A673 (cell line): ENCODE measurements around the genes WNT7A and TMEM43.

DNA sequence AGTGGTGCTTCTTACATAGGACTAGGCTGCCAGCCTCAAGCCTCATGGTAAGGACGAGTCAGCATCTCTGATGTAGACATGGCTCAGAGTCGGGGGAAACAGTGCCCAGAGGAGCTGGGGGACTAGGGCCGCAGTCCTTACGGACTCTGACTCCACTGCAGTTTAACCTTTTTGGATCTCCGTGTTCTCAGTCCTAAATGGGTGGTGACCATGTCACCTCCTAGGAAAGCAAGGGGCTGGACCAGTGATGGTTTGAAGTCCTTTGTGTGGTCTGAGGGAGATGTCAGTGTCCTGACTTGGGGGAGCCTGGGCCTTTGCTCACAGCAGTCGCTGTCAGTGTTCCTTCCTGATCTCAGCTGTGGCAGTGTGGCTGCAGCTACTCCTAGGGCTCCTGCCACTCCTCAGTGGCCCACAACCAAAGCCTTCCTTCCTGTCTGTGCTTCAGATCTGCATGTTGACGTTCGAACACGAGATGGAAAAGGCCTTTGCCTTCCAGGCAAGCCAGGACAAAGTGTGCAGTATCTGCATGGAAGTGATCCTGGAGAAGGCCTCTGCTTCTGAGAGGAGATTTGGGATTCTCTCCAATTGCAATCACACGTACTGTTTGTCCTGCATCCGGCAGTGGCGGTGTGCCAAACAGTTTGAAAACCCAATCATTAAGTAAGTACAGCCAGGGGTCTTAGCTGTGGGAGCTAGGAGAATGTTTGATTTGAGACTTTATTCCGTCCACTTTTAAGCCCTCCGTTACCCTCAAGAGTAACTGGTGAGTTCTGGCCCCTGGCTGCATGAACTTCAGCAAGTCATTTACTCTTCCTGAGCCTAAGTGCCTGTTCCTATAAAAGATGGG is 17.7 kb downstream of the MKRN2 start:
- PRO-cap: no peak

DNA sequence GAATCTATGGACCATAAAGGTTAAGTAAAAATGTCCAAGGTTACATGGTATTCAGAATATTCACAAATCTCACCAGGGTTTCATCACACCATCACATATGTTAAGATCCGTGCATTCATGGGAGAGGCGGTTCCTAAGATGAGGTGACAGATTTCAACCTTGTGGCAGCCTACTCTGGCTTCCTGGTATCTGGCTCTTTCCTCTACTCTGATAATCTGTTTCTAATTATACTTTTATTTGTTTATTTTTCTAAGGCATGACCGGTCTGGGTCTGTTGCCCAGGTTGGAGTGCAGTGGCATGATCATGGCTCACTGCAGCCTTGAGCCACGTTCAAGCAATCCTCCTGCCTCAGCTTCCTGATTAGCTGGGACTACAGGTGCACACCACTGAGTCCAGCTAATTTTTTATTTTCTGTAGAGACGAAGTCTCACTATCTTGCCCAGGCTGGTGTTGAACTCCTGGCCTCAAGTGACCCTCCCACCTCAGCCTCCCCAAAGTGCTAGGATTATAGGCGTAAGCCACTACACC is 34.3 kb downstream of the RAF1 start:
- PRO-cap: no peak

DNA sequence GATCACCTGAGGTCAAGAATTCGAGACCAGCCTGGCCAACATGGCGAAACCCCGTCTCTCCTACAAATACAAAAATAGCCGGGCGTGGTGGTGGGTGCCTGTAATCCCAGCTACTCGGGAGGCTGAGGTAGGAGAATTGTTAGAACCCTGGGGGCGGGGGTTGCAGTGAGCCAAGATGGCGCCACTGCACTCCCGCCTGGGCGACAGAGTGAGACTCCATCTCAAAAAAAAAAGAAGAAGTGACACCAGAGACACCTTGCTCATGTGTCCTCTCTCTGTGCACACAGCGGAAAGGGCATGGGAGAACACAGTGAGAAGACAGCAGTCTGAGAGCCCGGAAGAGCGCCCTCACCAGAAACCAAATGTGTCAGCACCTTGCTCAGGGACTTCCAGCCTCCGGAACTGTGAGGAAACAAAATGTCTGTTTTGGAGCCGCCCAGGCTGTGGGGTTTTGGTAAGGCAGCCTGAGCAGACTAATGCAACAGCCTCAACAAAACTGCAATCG is 40.5 kb upstream of the RPL32 start:
- PRO-cap: no peak

DNA sequence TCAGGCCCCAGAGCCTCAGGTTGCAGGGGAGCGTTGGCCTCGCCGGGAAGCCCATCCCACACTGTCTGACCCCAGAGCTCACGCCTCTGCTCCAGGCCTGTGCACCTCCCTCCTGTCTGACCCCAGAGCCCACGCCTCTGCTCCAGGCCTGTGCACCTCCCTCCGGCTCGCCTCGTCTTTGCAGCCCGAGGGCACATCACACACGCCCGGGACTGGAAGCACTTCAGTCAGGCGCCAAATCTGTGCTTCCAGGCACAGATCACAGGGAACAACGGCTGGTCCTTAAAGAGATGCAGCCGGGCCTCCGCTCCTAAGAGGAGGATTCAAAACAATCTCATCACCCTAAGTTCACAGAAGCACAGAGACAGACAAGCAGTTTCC is 103.0 kb upstream of the RPL32 start:
- PRO-cap: no peak

GRCh38 chr3:12956035-12956669 is 114.8 kb upstream of the RPL32 start:
- PRO-cap: no peak

GRCh38 chr3:12961475-12962145 is 111.6 kb downstream of the IQSEC1 start:
- PRO-cap: no peak

- PRO-cap: no peak
Observed at GRCh38 chr3:13010766-13011210, 62.4 kb downstream of the IQSEC1 start.

GRCh38 chr3:13014082-13014679 is 59.0 kb downstream of the IQSEC1 start:
- PRO-cap: no peak

DNA sequence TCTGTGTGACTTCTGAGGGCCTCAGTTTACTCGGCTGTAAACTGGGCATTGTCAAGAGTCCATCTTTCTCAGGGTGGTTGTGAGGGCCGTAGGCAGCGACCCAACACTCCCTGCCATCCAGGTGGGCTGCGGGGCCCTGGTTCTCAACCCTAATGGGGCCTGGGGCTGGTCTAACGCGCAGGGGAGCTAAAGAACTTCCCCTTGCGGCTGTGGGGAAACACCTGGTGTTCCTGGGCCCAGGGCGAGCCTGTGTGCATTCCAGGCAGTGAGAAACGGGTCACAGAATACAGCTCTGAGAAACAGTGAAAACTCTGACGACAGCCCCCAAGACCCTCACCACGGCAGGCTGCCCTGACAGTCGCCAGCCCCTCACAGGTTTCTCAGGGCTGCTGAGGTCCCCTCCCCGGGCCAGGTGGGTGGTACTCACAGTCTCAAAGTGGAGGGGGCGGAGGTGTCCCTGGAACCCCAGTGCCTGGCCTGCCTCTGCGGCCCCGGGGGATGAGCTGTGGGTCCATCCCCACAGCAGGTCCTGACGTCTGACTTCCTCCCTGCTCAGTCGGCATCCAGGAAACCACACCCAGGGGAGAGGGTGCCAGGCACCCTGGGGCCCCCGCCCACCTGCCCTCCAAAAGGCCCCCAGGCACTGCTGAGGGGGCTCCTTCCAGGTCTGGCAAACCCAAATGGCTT is 57.9 kb downstream of the IQSEC1 start:
- PRO-cap: no peak

- PRO-cap: no peak
Observed at GRCh38 chr3:13025054-13025491, 48.2 kb downstream of the IQSEC1 start.

DNA sequence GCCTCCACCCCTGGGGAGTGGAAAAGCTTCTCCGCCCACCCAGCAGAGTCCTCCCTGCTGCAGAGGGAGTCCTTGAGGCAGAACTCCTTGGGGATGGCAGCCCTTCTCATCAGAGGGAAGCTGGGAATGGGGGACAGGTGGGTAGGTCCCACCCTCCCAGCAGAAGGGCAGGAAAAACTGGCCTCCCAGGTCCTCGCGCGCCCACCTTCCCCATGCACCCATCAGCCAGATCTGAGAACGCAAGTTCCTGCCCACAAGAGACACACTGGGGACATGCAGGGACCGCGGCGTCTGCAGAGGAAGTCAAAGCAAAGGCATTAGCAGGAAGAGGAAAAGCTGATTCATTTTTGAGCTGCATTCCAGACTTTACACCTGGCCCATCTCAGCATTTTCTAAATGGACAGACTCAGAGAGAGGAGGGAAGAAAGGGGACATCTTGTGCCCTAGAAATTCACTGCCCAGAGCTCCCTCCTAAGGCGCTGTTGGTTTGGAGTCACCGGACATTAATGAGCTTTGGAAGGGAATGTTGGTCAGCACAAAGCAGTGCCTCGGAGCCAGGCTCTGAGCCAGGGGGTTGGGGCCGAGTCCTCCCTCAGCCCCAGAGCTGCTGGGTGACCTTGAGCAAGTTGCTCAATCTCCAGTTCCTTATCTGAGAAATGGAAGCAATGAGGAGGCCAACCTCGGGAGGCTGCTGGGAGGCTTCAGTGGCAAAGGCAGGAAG is 150.3 kb upstream of the IQSEC1 start:
- PRO-cap: no peak

DNA sequence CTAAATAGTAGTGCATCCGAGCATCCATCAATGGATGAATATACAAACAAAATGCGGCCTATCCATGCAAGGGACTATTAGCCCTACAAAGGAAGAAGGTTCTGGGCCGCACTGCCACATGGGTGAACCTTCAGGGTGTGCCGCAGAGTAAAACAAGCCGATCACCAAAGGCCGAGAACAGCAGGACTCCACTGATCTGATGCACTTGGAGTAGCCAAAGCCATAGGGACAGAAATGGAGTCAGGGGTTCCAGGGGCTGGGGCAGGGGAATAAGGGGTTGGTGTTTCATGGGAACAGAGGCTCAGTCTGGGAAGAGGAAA is 172.8 kb upstream of the IQSEC1 start:
- PRO-cap: no peak

- PRO-cap: no peak
Observed at GRCh38 chr3:13331808-13332996, 87.9 kb downstream of the NUP210 start.

GRCh38 chr3:13543016-13543730 is 5.8 kb upstream of the FBLN2 start:
- PRO-cap: no peak

- PRO-cap: no peak
Observed at GRCh38 chr3:13879673-13881001, at the start of gene WNT7A. Gene WNT7A (minus strand): TSS chr3:13880071.

GRCh38 chr3:13934826-13935237 is 55.0 kb upstream of the WNT7A start:
- PRO-cap: no peak

DNA sequence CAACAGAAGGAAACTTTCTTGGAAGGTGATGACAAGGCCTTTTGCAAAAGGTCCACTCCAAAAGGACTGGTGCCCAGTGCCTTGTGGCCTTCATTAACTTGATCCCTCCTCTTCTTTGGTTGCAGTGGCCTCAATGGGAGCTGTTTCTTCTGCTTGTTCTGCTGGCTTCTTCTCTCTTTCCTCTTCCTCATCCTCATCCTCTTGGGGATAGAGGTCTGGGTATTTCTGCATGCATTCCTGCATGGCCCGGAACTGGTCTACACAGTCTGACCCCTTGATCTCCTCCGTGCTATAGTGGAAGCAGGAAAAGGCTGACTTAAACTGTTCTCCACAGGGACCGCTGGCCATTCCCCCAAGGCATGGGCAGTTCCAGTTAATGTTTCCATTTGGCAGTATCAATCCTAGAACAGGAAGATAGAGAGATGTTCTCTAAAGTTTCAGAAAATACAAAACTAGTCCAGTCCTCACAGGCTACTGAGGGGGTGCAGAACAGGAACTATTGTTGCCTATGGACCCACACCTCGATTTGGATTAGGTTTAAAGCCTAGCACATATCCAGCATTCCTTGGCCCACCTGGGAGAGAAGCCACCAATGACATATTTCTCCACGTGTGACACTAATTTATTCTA is 11.8 kb downstream of the CHCHD4 start:
- PRO-cap: no peak

DNA sequence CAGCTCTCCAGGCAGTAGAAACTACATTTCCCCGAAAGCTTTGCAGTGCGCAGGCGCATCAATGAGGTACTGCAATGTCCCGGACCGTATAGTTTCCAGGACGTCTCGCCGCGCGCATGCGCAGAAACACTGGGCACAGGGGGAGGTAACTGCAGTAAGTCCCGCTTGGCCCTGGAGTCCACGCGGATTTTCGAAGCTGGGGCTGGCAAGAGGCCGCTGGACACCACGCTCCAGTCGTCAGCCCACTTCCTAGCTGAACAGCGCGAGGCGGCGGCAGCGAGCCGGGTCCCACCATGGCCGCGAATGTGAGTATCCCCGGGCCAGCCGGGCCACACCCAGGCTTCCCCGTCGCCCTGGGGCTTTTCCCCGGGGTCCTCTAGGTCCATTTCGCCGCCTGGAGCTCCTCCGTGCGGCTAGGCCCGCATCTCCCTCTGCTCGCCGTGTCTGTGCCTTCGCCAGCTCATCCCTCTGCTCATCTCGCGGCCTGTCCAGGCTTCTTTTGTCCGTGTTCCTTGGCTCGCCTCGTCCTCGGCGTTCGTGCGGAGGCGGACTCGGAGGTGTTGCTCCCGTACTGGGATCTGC is at the start of gene TMEM43:
Gene TMEM43 (plus strand): TSS at position 152 of the 582 bp plus-strand sequence.
- PRO-cap: bidirectional peak, plus-strand start at position 183 of the sequence, minus-strand start outside the sequence; bidirectional peak, plus-strand start at position 386 of the sequence, minus-strand start at position 378 of the sequence; bidirectional peak, plus-strand start outside the sequence, minus-strand start at position 474 of the sequence

GRCh38 chr3:14175228-14176068 is 3.0 kb downstream of the XPC start:
- PRO-cap: no peak

DNA sequence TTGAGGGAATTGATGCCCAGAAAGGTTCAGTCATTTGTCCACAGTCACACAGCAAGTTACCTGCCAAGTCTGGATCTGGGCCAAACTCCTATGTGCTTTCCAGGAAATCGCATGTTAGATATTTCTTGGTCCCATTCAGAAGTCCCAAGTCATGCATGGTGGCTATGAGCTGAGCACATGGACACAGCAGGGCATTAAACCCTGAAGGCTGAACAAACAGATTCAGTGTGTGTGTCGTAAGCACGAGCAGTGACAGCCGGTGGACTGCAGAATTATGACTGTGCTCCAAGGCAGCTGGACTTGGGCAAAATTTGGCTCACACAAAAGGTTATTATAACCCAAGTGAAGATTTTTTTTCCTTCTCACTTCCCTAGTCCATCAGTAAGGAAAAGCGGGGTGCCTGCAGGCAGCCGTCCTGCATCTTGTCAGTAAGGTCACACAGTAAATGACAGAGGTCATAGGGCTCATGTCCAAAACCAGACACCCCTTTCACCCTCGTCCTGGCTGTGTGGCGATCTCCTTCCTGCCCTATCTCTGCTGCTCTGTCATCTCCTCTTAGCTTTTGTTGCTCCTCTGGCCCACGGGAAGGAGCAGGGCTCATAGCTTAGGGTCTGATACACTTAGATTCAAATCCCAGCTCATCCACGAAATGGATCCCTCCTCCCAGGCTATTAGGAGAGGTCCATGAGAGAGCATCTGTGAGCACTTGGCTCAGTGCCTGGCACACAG is 11.2 kb upstream of the SLC6A6 start:
- PRO-cap: no peak